Epithelial cell of esophagus (primary cell): ENCODE measurements around a stretch of chr6.

DNA sequence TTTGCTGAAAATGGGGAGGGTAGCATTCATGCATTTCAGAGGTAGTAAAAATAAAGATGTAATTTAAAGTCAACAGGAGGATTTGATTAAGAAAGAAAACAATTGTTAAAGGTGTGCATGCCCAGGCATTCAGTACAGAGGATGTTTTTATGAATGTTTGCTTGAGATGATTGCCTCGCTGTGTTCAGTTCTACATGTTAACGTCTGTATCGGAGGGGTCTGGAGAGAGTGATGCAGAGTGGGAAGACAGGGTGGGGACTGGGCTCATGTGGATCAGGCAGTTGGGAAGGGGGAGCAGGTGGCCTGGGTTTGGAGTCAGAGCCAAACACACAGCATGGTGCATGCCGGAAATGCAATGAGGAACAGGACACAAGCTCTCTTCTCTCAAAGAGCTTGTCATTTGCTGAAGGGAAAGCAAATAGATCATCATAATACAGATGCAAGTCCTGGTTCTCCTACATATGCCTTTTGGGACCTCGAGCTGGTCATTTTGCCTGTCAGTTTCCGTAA, 21.6 kb downstream of the ARFGEF3 start:
- RRBS: no CpG with 5 or more reads among the region's 6 CpGs

GRCh38 chr6:138406458-138406772, 2.4 kb downstream of the HEBP2 start:
- RRBS: no CpG with 5 or more reads among the region's 2 CpGs

DNA sequence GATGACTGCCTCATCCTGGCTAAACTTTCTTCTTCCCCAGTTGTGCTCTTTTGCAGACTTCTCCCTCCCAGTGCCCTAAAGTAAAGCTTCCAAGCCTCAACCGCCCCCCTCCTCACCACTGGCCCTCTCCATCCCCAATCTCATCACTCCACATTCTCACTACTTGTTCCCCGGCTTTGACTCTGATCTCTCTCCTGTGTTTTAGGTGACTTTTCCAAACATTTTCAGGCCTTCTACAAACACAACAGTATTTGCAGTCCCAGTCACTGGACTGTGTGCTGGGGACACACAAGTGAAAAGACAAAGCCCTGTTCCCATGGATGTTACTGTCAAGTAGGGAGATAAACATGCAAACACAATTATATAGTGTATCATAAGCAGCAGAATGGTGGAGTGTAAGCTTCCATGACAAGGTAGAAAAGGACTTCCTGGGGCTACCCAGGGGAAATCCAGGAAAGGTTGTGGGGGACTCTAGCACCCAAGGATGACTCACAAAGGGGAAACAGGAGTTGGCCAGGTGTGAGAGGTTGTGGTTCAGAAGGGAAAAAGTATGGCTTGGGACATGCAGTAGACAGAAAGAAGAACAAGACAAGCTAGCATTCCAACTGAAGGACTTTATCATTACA, 12.7 kb downstream of the NHSL1 start:
- RRBS: no CpG with 5 or more reads among the region's 2 CpGs

DNA sequence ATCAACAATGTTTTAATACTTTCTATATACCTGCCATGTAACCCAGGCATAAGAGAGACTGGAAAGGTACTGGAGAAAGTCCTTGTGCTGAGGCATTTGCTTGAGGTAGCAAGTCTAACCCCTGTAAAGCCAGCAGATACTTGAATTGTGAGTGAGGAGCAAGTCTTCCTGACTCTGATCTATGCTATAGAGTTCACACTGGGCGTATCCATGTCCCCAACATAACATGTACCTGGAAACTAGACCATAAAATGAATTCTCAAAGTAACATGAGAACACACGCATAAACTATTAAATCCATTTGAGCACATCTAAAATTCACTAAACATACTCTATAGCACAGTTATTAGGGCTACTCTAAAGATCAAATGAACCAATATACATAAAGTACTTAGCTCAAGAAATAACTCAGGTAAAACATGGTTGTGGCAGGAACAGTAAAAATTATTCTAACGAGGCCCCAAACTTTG, 2.0 kb downstream of the NHSL1 start:
- RRBS: no CpG with 5 or more reads among the region's 3 CpGs

- RRBS: no CpG with 5 or more reads among the region's 2 CpGs
Measured at GRCh38 chr6:138498536-138498994, 729 bp downstream of the NHSL1 start.

- RRBS: no CpG with 5 or more reads among the region's 4 CpGs
Measured at GRCh38 chr6:138540354-138540947, 41.2 kb upstream of the NHSL1 start.

GRCh38 chr6:138555514-138556180, 56.4 kb upstream of the NHSL1 start:
- RRBS: no CpG with 5 or more reads among the region's 6 CpGs

DNA sequence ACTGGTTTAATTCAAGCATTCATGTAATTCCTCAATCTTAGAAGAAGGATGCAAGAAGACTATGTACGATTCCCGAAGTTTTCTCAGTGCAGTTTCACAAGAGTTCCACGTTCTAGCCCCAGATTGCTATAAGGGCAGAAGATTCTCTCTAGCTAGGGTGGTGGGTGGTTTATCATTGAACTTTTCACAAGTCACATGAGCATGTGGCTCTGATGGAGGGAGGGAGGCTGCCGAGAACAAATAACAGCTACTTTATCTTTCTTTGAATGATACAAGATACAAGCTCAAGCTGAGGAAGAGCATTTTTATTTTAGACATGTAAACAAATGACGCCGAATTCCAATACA, 71.9 kb upstream of the NHSL1 start:
- RRBS: no CpG with 5 or more reads among the region's 6 CpGs

DNA sequence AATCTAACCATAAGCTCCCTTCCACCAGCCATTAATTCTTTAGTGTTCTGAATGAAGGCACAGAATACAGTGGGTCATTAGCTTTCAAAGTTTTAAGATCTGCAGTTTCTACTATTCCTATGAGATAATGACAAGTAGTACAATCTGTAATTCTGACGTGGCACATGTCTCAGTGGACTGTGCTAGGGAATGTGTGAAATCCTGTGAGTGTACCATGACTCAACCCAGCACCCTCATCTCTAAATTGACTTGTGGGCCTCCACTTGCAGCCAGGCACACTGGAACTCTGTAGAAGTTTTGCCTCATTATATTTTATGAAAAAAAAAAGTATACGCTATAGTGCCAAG, 16.9 kb downstream of the REPS1 start:
- RRBS: no CpG with 5 or more reads among the region's 2 CpGs

DNA sequence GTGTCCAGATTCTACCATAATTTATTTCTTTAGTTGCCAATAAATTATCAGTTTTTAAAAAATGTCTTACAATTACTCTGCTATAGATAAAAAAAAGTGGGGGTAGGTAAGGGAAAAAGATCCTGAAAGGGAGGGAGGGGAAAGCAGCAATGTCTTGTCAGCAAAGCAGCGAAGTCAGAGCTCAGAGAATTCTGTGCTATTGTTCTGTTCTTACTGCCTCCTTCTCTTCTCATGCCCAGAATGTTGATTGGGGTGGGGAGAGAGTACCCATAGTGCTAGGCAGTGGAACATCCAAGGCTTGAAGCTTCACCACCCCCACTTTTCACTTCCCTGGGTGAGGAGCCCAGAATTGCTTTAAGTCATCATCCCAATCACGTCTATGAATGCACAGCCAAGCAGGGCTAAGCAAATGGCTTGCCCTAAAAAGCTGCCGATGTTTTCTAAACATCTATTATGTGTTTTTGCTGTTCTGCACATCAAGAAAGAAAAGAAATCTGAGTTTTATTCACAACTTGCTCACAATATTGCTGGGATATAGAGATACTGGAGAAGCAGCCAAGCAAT, 16.5 kb downstream of the REPS1 start:
- RRBS: no CpG with 5 or more reads among the region's 3 CpGs

GRCh38 chr6:139027604-139028268, 809 bp upstream of the ABRACL start:
- RRBS: no CpG with 5 or more reads among the region's 11 CpGs

DNA sequence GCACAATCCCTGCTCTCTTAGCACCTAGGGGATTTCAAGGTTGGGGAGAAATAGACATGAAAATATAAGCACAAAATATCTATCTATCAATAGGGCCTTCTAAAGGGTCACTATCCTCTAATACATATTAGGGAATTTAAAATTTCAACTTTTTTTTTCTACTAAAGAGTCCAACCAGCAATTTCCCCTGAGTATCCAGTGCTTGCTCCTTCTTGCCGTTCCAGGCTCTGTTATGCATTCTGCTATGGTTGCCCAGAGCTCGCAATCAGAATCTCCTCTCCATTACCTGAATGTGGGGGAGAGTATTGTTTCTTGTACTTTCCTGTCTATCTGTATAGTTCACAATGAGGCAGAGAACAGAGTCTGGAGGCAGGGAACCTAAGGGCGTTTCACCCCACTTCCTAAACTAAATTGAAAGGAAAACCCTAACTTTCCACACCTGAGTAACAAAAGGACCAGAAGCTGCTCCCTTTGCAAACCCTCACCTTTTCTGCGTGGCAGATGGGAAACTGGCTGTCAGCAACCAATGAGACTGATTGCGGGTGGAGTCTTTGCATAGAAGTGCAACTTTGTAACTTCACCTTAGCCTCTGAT, 2.0 kb upstream of the HECA start:
- RRBS: no CpG with 5 or more reads among the region's 5 CpGs

DNA sequence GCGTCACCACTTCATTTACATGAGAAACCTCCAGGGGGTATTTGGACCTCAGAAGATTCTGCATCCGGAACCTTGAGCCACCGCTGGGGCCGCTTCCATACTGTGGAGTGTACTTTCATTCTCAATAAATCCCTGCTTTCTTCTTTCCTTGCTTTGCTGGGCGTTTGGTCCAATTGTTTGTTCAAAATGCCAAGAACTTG, 1.5 kb upstream of the HECA start:
- RRBS: no CpG with 5 or more reads among the region's 5 CpGs

- RRBS: no CpG with 5 or more reads among the region's 5 CpGs
Measured at GRCh38 chr6:139144054-139145236, 9.6 kb downstream of the HECA start.

DNA sequence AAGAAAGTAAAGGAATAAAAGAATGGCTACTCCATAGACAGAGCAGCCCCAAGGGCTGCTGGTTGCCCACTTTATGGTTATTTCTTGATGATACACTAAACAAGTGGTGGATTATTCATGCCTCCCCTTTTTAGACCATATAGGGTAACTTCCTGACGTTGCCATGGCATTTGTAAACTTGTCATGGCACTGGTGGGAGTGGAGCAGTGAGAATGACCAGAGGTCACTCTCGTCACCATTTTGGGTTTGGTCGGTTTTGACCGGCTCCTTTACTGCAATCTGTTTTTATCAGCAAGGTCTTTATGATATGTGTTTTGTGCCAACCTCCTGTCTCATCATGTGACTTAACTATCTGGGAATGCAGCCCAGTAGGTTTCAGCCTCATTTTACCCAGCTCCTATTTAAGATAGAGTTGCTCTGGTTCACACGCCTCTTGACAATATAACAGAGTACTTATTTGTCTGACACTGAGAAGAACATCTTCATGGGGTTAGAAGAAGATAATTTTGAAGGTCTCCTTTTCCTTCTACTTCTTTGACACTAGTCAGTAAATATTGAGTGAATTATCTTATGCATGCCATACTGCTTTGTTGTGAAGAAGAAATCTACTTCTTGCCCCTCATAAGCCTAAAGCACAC, 22.2 kb downstream of the HECA start:
- RRBS: no CpG with 5 or more reads among the region's 5 CpGs

DNA sequence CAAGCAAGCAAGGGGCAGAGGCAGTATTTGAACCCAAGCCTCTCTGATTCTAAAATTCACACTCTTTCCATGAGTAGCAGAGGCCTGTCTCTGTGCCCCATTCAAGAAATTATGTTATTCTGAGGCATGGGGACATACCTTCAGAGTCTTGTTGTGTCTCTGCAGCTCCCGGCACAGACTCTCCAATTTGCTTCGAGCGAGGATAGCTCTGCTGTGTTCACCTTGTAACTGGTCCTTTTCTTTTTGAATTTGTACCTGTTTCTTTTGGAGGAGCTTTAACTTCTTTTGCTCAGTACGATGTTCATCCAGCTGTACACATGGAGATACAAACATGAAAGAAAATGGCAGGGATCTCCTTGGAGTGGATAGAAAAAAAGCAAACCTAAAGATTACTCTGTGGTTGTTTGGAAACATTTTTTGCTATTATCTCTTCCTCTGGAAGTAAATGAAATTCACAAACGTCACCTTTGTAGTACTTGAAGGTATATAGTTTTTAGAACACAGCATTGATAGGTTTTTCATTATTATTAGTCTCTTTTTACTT, 21.4 kb downstream of the TXLNB start:
- RRBS: no CpG with 5 or more reads among the region's 5 CpGs

DNA sequence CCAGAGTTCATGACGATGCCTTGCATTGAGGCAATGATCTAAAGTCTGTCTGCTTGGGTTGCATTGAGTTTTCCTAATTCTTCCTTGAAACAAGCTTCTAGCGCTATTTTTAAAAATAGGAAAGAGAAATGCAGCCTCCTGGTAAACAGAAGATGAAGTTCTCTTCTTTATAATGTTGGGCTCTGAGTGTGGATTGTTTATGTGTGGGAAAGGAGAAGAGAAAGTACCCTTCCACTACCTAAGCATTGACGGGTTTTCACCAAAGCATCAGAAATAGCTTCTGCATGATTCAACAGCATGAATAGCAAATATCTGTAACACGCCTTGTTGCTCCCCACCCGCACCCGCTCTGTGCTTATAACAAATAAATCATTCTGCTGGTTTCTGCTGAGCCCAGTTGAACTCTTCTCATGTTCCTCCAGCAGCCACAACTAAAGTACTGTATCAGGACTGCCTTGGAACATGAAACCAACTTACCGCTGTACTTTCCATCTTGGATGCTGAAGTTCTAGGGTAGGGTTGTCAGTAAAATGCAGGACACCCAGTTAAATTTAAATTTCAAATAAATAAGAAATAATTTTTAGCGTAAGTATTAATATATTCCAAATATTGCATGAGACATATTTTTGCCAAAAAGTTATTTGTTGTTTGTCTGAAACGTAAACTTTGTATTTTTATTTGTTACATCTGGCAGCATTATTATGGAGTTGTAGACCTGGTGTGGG, 20.7 kb downstream of the TXLNB start:
- RRBS: no CpG with 5 or more reads among the region's 9 CpGs

GRCh38 chr6:139381279-139381731, 6.9 kb upstream of the CITED2 start:
- RRBS: no CpG with 5 or more reads among the region's 4 CpGs

DNA sequence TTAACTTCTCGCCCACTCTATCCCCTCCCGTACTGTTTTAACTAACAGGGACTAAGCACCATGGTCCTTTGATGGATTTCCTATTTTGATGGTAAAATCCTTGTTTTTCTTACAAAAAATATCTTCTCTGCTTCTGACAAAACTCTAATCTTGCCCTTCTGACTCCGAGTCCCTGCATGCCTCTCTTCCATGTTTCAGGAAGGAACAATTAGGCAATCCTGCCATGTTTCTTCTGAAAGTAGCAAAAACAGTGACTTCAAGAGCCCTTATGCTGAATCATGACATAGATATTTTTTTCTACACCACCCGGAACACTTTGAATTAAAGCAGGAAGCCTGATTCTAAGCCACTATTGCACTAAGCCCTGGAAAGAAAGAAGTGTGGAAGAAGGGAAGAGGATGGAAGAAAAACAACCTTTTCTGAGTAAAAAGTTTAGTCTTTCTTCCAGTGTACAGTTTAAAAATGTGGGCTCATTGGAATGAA, 159.1 kb upstream of the CITED2 start:
- RRBS: no CpG with 5 or more reads among the region's 4 CpGs

DNA sequence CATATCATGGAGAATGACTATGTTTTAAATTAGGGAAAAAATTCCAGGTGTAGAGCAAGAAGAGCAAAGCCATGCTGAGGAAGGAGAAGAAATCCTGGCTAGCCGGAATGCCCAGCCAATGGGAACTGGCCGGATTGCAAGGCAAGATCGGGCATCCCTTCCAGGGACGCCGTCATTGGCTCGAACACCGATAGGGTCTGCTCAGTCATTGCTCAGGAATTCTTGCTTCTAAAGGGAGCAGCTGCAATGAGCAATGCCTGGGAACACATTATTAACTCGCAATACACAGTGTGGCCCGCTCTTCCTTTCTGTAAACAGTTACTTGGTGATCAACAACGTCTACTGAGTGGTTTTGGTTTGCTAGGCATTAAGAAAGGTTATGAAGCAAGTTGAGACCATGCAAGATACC, 165.3 kb upstream of the CITED2 start:
- RRBS: no CpG with 5 or more reads among the region's 10 CpGs